ENCODE measurements around a stretch of chr9.

DNA sequence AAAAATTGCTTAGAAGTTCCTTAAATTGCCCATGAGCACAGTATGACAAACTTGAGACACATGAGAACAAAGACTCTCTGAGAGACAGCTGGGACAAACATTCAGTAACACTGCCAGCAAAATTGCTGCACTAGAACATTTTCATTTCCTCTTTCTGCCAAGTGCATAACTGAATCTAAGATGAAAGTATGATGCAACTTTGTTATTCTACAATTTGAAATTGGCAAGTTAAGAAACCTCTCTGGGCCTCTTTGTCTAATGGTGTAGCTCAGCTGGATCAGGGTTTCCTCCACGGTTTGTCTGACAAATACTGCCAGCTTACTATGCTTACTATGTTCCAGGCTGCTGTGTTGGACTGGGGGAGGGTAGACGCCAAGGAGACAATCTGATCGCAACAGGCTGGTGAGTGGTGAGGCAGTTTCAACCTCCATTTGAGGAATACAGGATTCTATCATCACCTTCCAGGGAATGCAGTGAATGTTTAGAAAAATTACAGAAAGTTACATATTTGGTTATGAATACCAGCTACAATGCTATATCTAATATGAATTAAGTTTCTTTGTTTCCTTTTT, 1.7 kb upstream of the RIC1 start:
- PRO-cap, result bidirectional peak, plus-strand start at position 254 of the sequence, minus-strand start at position 79 of the sequence

- PRO-cap, result no peak
These were observed 48.3 kb downstream of the ERMP1 start for GRCh38 chr9:5784484-5785171.

DNA sequence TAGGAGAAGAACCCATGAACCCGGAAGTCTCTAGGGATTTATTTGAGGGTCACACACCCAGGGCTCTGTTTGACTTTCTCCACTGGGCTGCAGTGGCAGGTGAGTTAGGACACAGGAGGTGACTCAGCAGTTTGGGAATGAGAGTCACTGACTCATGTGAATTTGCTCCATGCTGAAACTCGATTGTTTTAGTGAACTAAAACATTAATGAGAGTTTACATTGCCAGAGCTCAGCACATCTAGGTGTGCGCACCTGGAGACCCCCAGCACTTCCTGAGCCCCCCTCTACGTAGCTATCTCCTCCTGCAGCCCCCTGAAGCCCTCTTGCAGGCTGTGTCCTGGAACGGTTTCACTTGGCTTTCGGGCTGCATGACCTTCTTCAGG, 6.4 kb upstream of the ERMP1 start:
- PRO-cap, result no peak

- PRO-cap, result no peak
These were observed 20.9 kb upstream of the MLANA start for GRCh38 chr9:5869744-5870159.

DNA sequence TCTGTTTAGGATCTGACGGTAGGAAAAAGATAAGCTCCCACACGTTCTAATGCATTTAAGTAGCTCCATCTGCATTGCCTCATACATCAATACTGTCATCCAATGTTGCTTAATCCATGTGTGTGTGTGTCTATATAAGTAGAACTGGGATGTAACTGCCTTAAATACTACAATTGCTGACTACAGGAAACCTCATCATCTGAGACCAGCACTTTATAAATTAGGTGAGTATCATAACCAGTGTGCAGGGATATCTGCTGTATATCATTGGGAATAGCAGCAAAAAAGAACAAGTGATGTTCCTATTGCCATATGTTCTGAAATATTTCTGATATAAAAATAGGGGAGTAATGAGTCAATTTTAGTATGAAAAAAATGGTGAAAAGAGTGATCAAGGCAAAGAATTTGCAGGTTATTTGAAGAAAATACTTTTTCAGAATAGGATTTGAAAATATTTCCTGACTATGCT, 21.3 kb downstream of the IL33 start:
- PRO-cap, result no peak

DNA sequence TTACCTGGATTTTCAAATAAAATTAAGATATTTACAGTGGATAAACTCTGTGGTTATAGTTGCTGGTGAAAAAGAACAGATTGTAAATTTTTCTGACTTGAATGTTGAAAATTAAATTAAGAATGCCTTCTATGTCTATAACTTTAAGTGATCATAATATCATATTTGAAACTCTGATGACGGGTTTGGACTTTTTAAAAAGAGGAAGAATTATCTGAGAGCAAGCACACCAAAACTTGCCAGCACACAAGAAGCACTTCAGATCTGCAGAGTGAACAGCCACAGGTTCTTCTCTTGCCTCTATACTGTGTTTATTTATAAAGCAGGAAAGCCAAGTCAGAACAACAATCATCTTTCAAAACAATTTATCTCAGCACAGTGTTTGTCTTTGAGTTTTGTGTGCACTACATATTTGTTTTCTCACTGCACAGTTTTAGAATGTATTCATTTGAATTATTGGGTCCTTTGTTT, 17.8 kb upstream of the UHRF2 start:
- PRO-cap, result unidirectional peak, plus-strand start at position 261 of the sequence

DNA sequence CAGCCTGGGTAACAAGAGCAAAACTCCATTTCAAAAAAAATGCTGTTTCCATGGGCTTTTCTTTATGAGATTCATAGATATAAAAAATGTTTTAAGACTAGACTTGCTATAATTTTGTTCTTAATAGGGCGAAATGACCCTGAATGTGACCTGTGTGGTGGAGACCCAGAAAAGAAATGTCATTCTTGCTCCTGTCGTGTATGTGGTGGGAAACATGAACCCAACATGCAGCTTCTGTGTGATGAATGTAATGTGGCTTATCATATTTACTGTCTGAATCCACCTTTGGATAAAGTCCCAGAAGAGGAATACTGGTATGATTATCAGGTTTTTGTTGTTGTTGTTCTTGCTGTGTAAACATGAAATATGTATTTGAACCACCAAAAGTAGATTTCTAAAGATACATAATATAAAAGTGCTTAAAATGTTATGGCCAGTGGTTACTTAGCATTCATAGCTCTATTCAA, 64.5 kb downstream of the UHRF2 start:
- PRO-cap, result no peak

DNA sequence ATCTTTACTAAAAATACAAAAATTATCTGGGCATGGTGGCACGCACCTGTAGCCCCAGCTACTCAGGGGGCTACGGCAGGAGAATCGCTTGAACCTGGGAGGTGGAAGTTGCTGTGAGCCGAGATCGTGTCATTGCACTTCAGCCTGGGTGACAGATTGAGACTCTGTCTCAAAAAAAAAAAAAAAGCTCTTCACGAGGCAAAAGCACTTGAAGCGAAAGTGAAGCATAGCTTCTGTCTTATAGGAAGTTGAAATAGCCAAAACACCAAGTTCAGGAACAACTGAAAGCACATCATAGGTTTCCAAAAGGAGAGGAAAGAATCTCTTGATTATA, 7.5 kb upstream of the KDM4C start:
- PRO-cap, result no peak

- PRO-cap, result no peak
These were observed 132.7 kb downstream of the KDM4C start for GRCh38 chr9:6890437-6890916.

GRCh38 chr9:7053945-7054452, 296.2 kb downstream of the KDM4C start:
- PRO-cap, result no peak

- PRO-cap, result no peak
These were observed 390.0 kb downstream of the KDM4C start for GRCh38 chr9:7147618-7148238.

- PRO-cap, result no peak
These were observed 1023.0 kb upstream of the DMAC1 start for GRCh38 chr9:8822555-8822932.

DNA sequence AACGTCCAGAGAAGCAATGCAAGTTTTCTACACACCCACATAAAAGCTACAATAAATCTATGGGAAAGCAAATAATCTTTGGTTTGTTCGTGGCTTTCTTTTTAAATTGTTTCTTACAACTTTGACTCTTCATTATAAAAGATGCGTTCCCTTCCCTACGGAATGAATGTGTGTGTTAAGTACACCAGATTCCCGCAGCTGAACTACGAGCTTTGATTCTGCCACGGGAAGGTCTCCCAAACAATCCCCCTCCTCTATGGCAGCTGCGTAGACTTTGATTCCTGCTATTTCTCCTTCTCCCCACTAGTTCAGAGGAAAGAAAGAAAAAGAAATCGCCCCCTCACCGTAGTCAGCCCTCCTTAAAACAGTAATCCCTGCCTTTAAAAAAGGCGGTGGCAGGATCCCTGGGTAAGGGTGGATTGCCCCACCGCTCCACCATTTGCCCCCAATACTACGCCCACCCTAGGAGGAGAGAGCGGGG, 1057.3 kb upstream of the DMAC1 start:
- PRO-cap, result no peak

- PRO-cap, result no peak
These were observed 1084.7 kb downstream of the PTPRD start for GRCh38 chr9:9528083-9528436.

DNA sequence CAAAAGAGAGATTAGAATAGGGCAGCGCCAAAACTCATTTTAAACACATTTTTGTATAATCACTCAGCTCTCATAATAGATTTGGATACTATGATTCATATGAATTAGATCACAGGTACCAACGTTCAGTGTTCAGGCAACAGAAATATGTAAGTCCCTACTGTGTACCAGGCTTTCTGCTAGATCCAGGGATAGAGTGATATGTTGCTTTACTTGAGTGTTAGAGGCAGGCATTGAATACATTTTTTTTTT, 370.5 kb downstream of the PTPRD start:
- PRO-cap, result no peak

DNA sequence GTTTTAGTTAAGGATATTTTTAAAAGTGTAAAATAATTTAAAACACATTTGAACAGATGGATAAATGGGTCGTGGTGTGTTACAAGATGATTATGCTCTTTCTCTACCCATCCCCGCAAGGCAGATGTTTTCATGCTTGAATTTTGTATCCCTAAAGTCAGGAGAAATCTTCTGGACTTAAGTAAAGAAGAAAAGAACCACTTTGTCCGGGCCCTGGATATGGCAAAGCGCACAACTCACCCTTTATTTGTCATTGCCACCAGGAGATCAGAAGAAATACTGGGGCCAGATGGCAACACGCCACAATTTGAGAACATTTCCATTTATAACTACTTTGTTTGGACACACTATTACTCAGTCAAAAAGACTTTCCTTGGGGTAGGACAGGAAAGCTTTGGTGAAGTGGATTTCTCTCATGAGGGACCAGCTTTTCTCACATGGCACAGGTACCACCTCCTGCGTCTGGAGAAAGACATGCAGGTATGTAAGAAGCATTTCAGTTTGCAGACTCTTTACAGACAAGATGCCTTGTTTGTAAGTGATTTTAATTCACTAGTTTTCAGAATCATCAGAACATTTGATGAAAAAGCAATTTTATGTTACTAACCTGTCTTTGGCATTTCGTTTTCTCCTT, 2.3 kb downstream of the TYRP1 start:
- PRO-cap, result no peak

DNA sequence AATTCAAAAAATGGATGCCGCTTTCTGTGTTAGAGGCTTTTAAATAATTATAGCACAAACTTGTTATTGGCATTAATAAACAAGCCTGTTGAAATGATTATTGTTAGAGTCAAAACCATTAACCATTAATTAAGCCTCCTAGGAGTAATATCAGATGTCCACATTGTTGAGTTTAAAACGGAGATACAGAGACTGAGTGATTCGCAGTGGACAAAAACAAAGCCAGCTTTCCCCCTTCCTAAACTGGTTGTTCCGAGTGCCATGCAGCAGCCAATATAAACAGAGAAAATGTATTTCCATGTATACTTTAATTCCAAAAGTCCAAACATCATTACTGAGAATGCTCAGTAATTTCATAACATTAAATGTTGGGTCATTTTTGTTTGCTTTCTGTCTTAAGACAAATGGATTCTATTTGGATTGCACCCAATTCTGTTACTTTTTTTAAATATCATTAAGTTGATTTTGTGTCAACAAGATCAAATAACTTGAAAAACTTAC, 19.1 kb downstream of the LURAP1L start:
- PRO-cap, result no peak

GRCh38 chr9:12818237-12819189, 43.7 kb downstream of the LURAP1L start:
- PRO-cap, result no peak

- PRO-cap, result no peak
These were observed 208.9 kb downstream of the MPDZ start for GRCh38 chr9:13070445-13071097.

DNA sequence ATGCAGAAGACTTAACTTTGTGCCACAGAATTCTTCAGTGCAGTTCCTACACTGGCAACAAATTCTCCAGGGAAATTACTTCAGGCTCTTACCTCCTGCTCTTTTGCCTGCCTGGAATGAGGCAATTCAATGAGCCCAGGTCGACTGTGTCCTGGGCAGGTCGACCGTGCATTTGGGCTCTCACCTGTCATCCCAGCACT, 14.5 kb downstream of the MPDZ start:
- PRO-cap, result no peak